Measurements from ENCODE around the genes MED10 and DNAH5.

GRCh38 chr5:6158909-6159378 is 219.4 kb downstream of the MED10 start:
- PRO-cap, result no peak

DNA sequence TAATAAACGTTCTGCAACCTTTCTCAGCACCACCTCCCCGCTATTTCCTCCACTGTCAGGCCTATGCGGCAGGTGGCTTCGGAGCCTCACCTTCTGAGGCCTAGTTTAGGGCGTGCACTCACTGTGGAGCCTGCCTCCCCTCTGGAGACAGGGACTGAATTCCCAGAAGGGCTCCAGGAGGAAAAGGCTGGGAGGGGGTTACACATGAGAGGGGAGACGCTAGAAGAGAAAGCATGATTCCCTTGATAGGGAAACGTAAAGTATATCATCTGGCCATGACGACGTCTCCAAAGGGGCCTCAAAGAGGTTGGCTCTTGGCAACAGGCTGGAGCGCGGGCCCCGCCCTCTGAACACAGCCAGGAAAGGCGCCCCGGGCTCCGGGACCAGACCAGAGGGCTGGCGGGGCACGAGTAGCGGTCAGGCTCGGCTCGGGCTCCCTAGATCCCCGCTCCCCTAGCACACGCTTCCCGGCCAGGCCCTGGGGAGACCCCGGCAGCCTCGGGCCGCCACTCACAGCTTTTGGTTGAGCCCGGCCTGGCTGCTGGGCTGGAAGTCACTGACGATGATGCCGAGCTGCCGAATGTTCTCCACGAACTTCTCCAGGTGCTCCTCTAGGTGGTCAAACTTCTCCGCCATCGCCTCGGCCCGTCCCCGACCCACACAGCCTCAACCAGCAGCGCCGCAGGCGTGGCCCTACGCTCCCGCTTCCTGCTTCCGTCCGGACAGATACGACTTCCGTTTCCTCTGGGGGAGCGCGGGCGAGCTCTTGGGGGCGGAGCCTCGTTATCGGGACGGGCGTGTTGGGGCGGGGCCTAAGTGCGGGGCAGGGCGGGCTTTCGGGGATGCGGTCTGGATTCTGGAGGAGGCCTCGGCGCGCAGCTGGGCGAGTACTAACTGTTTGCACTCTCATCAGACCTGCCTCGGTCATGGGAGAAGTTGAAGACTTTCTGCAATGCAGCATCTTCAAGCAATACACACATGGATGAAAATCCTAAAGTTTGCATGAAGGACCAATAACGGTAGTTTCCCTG is at the start of gene MED10:
MED10 (minus strand) TSS at position 700 of the 1,031 bp plus-strand sequence.
- PRO-cap, result bidirectional peak, plus-strand start at position 842 of the sequence, minus-strand start at position 653 of the sequence

DNA sequence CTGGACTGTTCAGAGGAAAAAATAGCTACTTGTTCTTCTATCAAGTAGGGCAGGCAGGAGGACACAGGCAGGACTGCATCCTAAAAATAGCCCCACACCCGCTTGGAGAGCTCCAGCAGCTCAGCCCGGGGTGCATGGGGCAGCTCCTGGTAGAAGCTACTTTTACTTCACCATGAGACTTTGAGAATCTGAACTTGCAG is 6.1 kb downstream of the UBE2QL1 start:
- PRO-cap, result no peak

DNA sequence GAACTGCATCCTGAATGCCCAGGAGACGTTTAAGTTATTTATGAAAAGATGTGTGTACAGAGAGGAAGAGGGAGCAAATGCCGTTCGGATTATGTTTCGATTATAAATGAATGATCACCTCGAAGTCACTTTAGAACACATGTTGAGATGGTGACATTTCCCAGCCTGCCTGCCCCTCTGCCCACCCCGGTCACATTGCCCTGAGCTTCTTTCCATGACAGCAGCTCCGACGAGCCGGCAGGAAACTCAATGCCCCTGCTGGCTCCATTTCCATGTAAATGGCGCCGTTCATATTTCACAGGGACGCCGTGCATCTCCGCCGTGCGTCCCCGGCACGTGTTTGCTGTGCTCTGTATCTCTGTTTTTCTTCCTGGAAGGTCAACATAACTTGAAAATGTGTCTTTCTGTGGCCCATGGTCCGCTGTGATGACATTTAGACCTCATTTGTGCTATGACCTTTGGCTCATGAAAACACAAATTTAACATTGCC is 42.8 kb downstream of the UBE2QL1 start:
- PRO-cap, result no peak

DNA sequence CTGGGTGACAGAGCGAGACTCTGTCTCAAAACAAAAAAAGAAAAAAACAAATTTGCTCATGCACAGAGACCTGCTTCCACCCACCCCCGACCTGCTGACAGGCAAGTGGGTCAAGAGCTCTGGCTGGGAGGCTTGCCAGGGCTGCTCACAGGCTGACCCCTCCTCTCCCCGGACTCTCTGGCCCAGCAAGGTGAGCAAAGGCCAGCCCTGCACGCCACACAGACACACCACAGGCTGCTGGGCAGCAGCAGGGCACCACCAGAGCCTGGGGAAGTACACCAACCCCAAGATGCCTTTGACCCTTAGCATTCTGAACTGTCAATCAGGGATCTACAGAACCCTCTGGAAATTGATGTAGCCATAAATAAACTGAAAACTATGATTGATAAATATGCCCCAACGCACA is 29.2 kb downstream of the NSUN2 start:
- PRO-cap, result no peak

- PRO-cap, result no peak
These were observed 8.3 kb downstream of the TENT4A start for GRCh38 chr5:6721233-6722188.

- PRO-cap, result no peak
These were observed 36.0 kb downstream of the TENT4A start for GRCh38 chr5:6749075-6749745.

GRCh38 chr5:6899269-6899520 is 186.0 kb downstream of the TENT4A start:
- PRO-cap, result no peak

DNA sequence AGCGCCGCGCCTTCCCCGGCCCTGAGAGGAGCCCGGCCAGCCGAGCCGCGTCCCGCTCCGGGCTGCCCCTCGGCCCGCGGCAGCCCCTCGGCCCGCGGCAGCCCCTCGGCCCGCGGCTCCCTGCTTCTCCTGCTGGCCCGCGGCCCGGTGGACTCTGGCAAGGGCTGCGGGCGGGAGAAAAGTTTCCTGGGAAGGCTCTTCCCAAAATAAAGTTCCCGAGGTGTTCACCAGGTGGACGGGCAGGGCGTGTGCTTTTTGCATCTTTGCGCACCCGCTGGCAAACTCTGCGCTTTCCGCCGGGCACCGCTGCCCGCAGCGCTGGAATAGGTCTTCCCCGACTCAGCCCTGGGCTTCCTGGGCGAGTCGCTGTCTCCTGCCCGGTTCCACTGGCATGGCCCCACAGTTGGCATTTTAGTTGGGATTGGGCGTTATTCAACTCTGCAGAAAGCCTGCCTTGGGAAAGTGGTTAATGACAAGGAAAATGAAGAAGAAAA is 639 bp downstream of the ADCY2 start:
- PRO-cap, result no peak

DNA sequence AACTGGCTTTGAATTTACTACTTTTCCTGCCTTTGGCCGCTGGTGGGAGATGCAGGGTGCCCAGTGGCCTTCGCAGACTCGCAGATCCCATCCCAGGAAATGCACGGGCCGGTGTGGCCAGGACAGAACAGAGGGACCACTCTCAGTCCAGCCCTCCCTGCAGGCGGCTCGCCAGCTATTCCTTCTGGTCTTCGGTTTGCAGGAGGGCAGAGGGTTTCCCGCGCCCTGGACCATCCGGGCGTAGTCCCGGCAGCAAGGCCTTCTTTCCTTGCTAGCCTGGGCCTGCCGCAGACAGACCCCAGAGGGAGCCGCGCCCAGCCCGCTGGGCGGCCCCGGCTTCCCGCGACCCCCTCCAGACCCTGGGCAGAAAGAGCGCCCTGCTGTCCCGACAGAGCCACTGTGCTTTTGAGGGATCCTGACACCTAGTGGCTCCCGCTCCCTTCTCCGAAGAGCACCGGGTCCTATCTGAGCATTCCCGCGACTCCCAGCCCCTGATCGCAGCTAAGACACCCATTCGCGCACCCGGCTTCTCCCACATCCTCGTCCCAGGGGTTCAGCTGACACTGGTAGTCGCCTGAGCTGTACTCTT is 1.2 kb downstream of the CFAP90 start:
- PRO-cap, result no peak

GRCh38 chr5:7851401-7852066 is 601 bp upstream of the CFAP90 start:
- PRO-cap, result no peak

DNA sequence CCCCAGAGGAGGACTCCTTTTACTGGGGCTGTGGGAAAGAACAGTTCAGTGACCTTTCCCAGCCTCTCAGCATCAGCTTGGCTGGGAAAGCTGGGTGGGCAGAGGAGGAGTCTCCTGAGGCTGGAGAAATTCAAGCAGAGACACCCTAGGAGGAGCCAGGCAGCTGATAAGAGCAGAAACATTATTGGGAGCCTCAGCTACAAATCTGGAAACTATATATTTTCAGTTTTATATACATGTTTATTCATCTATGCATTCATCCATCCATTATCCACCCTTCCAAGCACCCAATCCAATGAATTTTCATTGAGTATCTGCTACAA is 485.4 kb downstream of the SEMA5A start:
- PRO-cap, result no peak

GRCh38 chr5:10306361-10307271 is 1.1 kb downstream of the CMBL start:
- PRO-cap, result no peak

- PRO-cap, result no peak
These were observed 36.7 kb downstream of the MARCHF6 start for GRCh38 chr5:10390198-10390615.

- PRO-cap, result no peak
These were observed 20.1 kb upstream of the ROPN1L start for GRCh38 chr5:10421157-10422402.

GRCh38 chr5:10635294-10635917 is 71.5 kb downstream of the ANKRD33B start:
- PRO-cap, result no peak

GRCh38 chr5:10761639-10762260 is 716 bp upstream of the DAP start:
- PRO-cap, result unidirectional peak, minus-strand start at chr5:10761842

DNA sequence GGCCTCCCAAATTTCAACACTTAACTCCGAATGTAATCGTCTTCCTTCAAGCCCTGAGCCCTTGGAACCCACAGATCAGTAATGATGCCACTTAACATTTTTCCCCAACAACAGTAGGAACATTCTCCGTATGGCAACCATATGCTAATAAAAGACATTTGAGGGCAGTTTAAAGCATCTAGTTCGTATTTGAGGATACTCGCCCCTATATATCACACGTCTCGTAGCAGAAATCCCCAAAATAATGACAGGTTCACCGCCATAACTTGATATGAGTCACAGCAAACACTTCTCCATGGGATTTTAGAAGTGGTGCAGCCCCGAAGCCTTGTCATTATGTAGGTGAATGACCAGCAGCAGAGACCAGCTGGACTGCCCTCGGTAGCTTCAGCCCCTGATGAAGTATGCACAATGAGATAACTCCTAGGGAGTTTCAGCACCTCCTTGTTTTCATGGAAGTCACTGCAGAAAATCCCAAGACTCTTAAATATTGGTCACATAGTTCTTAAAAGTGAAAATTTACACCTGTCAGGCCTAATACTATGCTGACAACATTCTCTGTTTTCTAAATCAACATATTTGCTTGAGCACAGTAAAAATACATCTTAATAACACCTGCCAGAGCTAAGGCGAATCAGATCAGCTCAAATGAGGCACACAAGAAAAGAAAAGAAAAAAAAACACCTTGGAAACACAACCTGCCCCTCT is 2.0 kb downstream of the CTNND2 start:
- PRO-cap, result no peak

- PRO-cap, result no peak
These were observed 693.1 kb upstream of the CTNND2 start for GRCh38 chr5:12597431-12597630.

DNA sequence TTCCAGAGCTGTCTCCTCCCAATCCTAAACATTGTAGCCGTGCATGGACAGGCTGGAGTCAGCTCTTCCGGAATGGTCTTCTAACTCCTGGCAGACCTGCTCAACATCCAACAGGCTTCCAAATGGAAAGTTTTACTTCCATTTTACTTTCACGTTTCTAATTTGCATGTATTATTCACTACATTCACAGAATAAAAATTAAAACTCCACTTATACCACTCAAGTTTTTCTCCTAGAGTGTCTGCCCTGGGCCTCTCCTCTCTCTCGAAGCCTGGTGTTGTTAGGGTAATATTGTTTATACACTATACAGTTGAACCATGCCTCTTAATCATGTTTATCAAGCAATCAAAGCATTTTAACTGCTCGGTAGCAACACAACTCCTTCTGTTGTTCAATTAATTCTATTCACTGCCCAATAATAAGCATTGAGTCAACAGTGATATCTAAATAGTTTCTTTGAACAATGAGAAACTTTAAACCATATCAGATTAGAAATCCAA is at the start of gene DNAH5:
DNAH5 (minus strand) TSS at position 282 of the 500 bp plus-strand sequence.
- PRO-cap, result no peak